ENCODE data around the genes DNAH2, TMEM88 and ALOX12B.

- RRBS, result no CpG with 5 or more reads among the region's 20 CpGs
These were observed 15.3 kb downstream of the SLC35G6 start for GRCh38 chr17:7496395-7497175.

DNA sequence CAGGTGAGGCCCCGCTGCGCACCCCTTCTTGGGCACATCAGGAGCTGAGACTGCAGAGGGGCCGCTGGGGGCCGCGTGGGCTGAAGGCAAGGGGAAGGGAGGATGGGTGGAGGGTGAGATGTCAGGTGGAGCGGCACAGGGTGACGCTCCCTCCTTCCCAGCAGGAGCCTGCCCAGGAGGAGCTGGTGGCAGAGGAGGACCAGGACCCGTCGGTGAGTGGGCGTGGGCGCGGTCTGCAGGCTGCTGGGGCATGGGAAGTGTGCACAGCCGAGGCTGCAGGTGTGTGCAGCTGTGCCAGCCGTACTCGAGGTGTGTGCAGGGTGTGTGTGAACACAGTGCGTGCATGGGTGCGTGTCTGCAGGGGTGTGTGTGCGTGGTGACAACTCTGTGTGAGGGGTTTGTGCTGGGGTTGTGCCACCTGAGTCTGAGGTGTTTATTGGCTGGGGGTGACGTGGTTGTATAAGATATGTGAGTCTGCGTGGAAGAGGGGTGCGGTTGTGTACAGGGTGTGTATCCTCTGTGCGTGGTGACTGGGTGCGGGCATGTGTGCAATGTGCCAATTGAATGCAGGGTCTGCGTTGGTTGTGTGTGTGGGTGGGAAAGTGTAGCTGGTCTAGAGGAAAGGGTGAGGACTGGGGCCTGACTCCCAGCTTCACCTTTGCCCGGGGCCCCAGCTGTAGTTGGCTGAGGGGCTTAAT is 601 bp downstream of the TNFSF12 start:
- RRBS, result no CpG with 5 or more reads among the region's 25 CpGs

GRCh38 chr17:7668490-7669040 is 17.8 kb downstream of the ATP1B2 start:
- RRBS, result no CpG with 5 or more reads among the region's 7 CpGs

- RRBS, result no CpG with 5 or more reads among the region's 7 CpGs
These were observed 9.9 kb downstream of the TP53 start for GRCh38 chr17:7677361-7677847.

- RRBS, result no CpG with 5 or more reads among the region's 23 CpGs
These were observed 1.6 kb upstream of the EFNB3 start for GRCh38 chr17:7703099-7704072.

GRCh38 chr17:7716827-7717925 is at the start of gene DNAH2:
DNAH2 (plus strand) TSS chr17:7717744.
- RRBS, result 2% methylated on average over 16 of the region's 73 CpGs

DNA sequence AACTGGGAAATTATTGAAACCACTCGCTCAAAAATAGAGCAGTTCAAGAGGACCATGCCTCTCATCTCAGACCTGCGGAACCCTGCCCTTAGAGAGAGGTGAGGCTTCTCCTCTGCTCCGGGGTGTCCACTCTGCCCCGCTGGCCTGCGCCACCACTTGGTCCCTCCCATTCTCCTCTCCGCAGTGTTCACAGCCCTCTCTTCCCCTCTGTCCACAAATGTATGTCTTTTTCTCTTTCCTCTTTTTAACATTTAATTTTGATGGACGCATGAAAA is 50.6 kb downstream of the DNAH2 start:
- RRBS, result no CpG with 5 or more reads among the region's 7 CpGs

DNA sequence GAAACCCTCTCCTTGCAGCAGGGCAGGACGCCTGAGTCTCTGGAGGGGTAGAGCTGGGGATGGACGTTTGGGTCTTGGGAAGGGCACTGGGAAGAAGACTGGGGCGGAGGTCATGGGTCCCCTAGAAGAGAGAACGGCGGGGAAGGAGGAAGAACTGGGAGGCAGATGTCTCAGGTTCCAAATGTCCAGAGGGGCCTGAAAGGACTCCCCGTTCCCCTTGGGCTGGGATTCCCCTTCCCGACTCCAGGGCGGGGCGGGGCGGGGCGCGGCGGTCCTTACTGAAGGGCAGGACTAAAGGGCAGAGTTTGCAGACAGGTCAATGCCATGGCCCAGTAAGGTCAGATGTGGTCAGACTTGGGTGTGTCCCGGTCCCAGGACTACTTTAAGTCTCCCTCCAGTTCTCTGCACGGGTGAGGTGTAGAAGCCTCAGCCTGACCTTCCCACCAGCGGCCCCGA is 396 bp downstream of the KDM6B start:
- RRBS, result no CpG with 5 or more reads among the region's 17 CpGs

DNA sequence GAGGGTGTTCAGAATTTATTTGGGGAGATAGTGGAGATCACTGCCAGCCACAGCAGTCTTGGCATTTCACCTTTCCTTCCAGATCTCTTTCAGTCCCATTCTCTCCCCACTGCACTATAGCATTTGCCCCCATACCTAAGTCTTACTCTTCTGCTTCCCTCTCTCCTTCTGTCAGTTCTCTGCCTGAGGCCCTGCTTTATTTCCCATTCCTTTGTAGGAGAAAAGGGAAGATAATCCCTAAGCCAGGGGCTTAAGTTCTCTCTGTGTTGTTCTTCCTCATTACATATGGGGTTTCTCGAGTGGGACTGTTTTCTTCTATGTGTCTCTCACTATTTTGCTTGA is 6.4 kb downstream of the KDM6B start:
- RRBS, result no CpG with 5 or more reads among the region's 1 CpG

GRCh38 chr17:7844801-7845298 is 10.0 kb upstream of the TMEM88 start:
- RRBS, result 1% methylated on average over 13 of the region's 32 CpGs

GRCh38 chr17:7848774-7849832 is 5.8 kb upstream of the TMEM88 start:
- RRBS, result 81% methylated on average over 14 of the region's 56 CpGs

- RRBS, result 76% methylated on average over 14 of the region's 44 CpGs
These were observed at the start of gene TMEM88 for GRCh38 chr17:7854558-7855453. TMEM88 (plus strand) TSS chr17:7855066.

GRCh38 chr17:7855454-7855712 is 517 bp downstream of the TMEM88 start:
- RRBS, result no CpG with 5 or more reads among the region's 26 CpGs

- RRBS, result no CpG with 5 or more reads among the region's 6 CpGs
These were observed 3.9 kb downstream of the CYB5D1 start for GRCh38 chr17:7861485-7862320.

GRCh38 chr17:7885998-7887083 is 2.2 kb upstream of the CHD3 start:
- RRBS, result 7% methylated on average over 9 of the region's 42 CpGs

DNA sequence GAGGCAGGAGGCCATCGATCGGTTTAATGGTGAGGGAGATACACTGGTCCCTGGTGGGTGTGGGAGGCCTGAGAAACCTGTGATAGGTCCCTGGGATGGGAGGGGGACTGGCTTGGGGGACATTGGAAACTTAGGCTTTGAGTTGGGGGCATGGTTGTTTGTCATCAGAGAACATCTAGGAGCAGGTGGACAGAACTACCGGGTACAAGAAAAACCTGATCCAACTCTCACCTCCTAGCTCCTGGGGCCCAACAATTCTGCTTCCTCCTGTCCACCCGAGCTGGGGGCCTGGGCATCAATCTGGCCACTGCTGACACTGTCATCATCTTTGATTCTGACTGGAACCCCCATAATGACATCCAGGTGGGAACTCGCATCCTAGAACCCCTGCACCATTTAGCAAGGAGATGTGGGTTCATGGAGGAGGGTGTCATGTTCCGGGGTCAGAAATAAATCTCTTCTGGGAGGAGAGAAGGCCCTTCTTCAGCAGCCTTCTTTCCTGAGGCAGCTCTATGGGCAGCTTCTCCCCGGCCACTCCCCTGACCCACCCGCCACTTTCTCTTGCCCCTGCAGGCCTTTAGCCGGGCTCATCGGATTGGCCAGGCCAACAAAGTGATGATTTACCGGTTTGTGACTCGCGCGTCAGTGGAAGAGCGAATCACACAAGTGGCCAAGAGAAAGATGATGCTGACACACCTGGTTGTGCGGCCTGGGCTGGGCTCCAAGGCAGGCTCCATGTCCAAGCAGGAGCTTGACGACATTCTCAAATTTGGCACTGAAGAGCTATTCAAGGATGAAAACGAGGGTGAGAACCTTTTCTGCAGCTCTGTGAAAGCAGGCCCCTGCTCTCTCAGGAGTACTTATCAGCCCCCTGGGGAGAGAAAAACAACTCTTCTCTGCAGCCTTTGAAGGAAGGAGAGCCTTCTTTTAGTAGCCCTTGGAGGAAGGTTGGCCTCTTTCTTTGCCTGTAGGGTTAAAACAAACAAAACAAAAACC is 13.1 kb downstream of the RNF227 start:
- RRBS, result 66% methylated on average over 6 of the region's 18 CpGs

- RRBS, result no CpG with 5 or more reads among the region's 5 CpGs
These were observed 4.1 kb downstream of the CNTROB start for GRCh38 chr17:7935938-7936652.

DNA sequence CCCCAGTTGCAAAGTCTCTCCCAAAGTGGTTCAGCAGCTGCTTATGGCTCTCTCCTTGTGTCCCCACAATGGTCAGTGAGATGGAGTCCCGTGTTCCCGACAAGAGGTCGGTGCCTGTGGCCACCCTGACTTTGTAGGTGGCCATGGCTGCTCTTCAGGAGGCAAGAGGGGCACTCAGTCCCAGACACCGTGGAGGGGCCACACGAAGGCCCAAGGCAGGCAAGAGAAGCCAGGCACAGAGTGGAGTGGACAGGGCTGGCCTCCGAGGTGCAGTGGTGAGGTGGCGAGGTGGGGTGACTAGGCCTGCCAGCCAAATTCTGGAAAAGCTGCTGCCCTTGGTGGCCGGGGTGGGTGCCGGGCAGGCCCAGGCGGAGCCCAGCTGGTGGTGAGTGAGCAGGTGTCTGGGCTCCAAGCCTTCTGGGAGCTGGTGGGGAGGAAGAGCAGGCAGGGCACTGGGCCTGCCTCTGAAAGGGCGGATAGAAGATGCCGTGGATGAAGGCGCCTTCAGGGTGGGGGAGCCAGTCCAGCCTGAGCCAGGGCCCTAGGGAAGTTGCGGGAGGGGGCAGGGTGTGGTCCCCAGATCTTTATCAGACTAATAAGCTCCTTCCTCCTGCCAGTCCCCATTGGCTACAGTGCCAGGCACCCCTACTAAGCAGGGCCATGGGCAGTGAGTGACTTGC is at the start of gene ALOX12B:
Gene ALOX12B, minus strand, starts transcription at position 419 of the 680 bp plus-strand sequence.
- RRBS, result no CpG with 5 or more reads among the region's 14 CpGs

- RRBS, result no CpG with 5 or more reads among the region's 18 CpGs
These were observed 731 bp upstream of the ALOXE3 start for GRCh38 chr17:8119008-8119482.

All from AG09319 (cell line).